ENCODE measurements around a stretch of chr5.

GRCh38 chr5:172849212-172850295 is 15.5 kb downstream of the ERGIC1 start:
- PRO-cap = no peak

- PRO-cap = no peak
Measured at GRCh38 chr5:172856469-172857189, 22.6 kb downstream of the ERGIC1 start.

GRCh38 chr5:172897354-172898188 is 61.7 kb upstream of the RPL26L1 start:
- PRO-cap = bidirectional peak, plus-strand start at chr5:172898113, minus-strand start at chr5:172897893

GRCh38 chr5:172905531-172905986 is 53.7 kb upstream of the RPL26L1 start:
- PRO-cap = no peak

DNA sequence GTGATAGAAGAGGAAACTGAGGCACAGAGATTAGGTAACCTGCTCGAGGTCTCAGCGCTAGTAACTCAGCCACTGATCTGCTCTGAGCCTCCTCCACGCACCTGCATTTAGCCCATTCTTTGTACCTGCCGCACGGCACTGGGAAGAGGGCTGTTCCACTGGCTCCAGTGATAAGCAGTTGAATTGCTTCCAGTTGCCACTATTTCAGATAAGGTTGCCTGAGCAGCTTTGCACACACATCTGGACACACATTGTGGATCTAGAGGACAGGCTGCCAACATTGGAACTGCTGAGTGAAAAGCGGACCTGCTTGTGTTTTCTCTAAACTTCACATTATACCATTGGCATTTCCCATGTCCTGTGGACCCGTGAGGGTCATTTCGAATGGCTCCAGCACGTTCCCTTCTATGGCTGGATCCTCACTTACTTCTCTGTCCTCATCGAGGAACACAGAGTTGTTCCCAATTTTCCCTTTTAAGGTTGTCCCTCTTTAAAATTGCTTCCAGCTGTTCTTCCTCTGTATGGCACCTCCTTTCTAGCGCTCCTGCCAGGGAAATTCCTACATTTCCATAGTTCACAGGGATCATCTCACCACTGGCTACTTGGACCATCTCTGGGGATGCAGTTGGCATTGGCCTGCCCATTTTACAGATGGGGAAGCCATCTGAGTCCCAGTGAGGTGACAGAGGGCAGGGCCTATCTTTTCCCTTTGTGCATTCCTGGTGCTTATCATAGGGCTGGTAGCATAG is 45.9 kb upstream of the RPL26L1 start:
- PRO-cap = no peak

DNA sequence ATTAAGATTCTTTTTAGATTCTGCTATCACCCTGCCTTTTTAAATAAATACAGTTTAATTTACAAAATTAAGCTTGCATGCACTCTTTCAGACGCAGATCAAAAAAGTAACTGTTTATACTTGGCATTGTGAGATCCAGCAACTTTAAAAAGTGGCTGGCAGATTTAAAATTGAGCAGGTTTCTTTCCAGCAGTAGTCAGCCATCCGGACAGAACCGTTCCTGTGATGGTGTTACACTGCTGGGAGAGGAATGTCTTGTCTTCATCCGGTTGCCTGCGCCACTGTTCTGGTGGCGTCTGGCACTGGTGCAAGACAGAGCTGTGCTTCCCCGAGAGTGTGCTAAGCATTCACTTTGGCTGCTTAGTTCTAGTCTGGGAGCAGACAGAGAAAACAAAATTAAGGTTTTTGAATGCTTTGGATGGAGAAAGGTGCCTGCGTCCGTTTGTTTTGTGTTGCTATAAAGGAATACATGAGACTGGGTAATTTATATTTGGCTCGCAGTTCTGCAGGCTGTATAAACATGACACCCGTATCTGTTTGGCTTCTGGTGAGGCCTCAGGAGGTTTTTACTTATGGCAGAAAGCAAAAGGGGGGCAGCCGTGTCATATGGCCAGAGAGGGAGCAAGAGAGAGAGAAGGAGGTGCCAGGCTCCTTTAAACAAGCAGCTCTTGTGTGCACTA is 35.5 kb upstream of the CREBRF start:
- PRO-cap = no peak

GRCh38 chr5:173034311-173035301 is 21.5 kb upstream of the CREBRF start:
- PRO-cap = no peak

GRCh38 chr5:173057241-173057939 is 1.2 kb downstream of the CREBRF start:
- PRO-cap = bidirectional peak, plus-strand start at chr5:173057354, minus-strand start at chr5:173056866; bidirectional peak, plus-strand start at chr5:173057558, minus-strand start at chr5:173057575

GRCh38 chr5:173163092-173163878 is 19.0 kb downstream of the BNIP1 start:
- PRO-cap = no peak

DNA sequence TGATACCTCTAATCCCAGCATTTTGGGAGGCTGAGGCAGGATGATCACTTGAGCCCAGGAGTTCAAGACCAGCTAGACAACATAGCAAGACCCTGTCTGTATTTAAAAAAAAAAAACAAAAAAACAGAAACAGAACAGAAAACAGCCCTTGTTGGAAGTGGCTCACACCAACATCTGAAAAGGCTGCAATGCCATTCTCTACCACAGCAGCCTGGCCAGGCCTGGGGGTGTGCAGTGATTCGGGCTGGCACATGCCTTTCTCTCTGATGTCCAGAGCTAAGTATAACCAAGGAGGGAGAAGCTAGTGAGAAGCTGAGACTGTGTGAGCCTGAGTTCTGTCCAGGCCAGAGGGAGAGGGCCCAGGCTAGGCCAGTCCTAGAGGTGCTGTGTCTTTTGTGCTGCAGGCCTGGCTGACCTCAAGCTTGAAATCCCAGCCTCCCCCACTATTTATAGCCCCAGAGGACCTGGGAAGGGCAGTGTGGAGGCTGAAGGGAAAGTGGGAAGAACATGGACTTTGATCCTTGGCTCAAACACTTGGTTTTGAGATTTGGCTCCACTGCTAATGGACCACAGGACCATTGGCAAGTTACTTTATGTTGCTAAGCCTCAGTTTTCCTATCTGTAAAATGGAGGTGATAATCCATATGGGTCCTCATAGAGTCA is 20.8 kb downstream of the BNIP1 start:
- PRO-cap = no peak

- PRO-cap = no peak
Measured at GRCh38 chr5:173331825-173332312, 3.7 kb upstream of the STC2 start.

GRCh38 chr5:173420029-173420582 is 91.9 kb upstream of the STC2 start:
- PRO-cap = no peak

DNA sequence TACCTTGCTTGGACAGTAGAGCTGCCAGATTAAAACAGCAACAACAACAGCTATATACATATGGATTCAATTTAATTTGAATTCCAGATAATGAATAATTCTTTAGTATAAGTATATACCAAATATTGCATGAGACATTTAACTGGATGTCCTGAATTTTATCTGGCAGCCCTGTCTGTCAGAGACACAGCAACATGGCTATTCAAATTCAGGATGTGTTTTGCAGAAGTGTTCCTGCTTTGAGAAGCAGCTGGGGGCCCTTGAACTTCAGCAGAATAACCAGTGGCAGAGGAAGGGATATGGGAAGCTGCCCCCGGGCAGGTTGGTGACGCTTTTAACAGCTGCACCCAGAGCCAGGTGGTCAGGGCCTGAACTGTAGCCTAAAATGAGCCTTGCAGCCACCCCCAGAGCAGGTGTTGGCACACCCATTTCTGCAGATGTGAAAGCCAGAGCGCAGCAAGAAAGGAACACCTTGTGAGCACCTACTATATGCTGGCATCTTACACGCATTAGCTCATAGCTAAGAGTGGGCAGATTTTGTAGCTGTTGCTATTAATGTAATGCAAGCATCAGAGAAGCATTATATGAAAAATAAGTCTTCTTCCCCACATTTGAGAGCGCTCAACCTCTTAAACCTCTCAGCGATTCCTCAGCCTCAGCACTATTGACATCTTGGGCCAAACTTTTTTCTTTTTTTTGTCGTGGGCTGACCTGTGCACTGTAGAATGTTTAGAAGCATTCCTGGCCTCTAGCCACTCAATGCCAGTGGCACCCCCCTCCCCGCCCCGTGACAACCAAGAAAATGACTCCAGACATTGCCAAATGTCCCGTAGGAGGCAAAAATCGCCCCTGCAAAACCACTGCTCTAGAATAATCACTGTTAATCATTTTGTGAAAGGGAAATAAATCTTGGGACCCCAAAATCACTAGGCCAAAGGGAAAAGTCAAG is 128.8 kb upstream of the BOD1 start:
- PRO-cap = no peak

DNA sequence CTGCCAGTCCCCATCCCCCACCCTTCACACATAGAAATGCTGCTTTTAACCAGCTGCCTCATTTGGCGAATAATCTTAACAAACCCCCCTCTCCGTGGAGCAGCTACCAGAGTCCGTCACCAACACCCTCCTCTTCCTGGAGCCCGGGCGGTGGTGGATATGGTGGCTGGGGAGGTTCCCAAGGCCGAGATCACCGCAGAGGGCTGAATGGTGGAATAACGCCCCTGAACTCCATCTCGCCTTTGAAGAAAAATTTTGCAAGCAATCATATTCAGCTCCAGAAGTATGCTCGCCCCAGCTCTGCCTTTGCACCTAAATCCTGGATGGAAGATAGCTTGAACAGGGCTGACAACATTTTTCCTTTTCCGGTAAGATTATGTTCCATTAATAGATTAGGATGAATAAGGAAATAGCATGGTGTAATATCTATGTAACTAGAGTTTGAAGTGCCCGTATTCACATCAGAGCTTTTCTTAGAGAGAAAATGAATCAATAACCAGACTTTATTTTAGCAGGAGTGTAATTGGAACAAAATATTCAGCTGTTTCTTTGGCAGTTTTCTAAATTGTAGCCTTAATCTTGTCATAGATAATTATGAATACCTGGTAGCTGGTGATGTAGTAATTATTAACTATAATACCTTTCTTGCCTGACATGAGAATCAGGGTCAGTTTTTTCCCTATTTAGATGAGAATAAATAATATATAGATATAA is 2.5 kb downstream of the CPEB4 start:
- PRO-cap = no peak

- PRO-cap = no peak
Measured at GRCh38 chr5:173954613-173955651, 34.0 kb upstream of the C5orf47 start.

DNA sequence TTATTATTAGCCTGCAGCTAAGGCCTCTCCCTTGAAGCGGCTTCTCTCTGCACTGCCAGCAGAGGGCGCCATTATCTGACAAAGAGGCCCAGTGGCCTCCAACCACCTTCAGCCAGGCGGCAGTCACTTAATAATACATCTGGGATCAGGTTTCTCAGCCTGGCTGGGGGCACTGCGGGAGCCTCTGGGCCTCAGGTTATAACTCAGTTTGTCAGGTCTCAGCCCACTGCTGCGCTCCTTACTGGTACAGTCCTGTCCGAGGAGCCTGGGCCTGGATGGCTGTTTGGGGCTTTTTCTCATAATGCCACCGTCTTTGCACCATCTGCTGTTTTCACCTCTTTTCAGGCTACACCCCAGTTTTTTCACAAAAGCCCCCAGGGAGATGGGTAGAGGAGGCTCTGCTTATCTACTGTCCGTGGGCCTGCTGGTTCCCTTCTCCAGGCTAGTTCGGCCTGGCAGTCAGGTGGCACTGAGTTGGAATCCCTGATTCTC is 282.0 kb downstream of the NSG2 start:
- PRO-cap = no peak

GRCh38 chr5:174699184-174699557 is 25.2 kb upstream of the MSX2 start:
- PRO-cap = no peak

DNA sequence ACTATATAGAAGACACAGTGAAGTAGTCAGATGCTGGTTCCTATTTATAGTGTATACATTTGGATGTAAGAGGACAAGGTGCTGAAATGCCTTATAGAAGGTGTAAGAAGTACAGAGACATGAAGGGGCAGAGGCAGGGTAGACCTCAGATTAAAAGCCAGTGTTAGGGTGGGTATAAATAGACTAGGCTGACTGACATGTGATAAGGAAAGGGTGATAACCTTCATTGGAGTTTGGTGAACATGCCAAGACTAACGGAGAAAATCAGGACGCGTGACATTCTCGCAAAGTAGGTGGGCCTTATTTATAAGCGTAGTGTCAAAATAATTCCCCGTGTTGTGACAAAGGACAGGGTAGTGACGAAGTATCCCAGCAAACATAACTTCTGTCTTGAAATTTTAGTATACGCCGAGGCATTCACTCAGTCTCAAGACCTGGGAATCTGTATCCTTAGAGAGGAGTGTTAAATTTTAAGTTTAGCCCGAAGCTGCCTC is 59.0 kb upstream of the HRH2 start:
- PRO-cap = no peak

DNA sequence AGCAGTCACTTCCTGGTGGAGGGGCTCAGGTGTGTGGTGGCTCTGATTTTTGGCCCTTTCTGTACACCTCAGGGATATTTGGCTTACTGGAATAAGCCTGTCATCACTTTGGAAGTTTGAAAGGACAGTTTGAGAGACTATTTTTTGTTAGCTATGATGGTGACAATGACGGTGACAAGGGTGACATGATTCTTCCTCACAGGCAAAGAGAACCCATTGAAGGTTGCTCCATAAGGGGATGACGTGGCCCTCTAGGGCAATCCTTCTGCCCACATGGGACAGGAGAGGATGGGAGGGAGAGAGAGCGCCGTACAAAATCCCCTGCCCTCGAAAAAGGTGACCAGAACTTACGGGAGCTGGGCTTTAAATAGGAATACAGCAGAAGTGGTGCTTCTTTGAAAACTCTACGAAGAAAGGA is 22.6 kb downstream of the HRH2 start:
- PRO-cap = no peak

DNA sequence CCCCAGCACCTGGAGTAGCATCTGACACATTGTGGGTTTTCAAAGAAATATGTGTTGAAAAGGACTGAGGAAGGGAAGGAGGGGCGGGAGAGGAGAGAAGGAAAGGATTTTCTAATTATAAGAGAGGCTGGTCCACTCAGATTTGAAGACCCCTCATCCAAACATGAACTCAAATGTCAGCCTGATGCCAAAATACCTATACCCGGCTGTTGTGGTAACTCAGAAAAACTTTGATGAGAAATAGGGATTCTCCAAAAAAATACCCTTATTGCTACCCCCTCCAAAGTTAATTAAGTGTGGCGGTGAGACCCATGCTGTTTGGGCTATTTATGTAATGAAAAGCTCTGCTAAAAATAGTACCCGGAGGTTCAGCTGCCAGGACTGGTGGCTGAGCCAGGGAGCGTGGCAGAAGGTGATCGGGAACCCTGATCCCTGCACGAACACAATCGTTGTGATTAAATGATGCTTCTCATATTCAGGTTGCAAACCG is 23.0 kb downstream of the HRH2 start:
- PRO-cap = no peak